Left colon (tissue), 1 donor: ENCODE measurements around a stretch of chr2.

- PRO-cap: unidirectional peak, plus-strand start at chr2:160208330
Observed at GRCh38 chr2:160208156-160208645, 8.1 kb upstream of the ITGB6 start.

- PRO-cap: no peak
Observed at GRCh38 chr2:160253706-160253999, 53.6 kb upstream of the ITGB6 start.

- PRO-cap: no peak
Observed at GRCh38 chr2:160371515-160371968, 122.1 kb downstream of the RBMS1 start.

GRCh38 chr2:160372080-160372347 is 121.6 kb downstream of the RBMS1 start:
- PRO-cap: no peak

- PRO-cap: no peak
Observed at GRCh38 chr2:160470597-160471244, 22.9 kb downstream of the RBMS1 start.

DNA sequence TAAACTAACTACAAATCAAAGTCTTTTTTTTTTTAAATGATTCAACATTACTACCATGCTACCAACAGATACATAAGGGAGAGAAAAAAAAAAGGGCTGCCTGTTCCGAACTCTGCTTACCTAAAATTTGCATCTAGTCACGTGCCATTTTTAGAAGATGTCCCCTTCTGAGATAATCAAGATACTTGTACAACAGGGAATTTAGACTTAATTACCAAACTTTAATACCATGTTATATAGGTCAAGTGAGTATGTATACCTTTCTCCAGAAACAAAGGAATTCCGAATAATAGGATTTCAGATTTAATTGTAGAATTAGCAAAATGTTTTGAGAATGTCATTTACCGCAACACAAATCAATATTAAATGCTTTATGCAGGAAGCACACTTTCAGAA is 2.6 kb downstream of the RBMS1 start:
- PRO-cap: no peak

GRCh38 chr2:161090247-161090834 is 69.9 kb upstream of the TANK start:
- PRO-cap: no peak

DNA sequence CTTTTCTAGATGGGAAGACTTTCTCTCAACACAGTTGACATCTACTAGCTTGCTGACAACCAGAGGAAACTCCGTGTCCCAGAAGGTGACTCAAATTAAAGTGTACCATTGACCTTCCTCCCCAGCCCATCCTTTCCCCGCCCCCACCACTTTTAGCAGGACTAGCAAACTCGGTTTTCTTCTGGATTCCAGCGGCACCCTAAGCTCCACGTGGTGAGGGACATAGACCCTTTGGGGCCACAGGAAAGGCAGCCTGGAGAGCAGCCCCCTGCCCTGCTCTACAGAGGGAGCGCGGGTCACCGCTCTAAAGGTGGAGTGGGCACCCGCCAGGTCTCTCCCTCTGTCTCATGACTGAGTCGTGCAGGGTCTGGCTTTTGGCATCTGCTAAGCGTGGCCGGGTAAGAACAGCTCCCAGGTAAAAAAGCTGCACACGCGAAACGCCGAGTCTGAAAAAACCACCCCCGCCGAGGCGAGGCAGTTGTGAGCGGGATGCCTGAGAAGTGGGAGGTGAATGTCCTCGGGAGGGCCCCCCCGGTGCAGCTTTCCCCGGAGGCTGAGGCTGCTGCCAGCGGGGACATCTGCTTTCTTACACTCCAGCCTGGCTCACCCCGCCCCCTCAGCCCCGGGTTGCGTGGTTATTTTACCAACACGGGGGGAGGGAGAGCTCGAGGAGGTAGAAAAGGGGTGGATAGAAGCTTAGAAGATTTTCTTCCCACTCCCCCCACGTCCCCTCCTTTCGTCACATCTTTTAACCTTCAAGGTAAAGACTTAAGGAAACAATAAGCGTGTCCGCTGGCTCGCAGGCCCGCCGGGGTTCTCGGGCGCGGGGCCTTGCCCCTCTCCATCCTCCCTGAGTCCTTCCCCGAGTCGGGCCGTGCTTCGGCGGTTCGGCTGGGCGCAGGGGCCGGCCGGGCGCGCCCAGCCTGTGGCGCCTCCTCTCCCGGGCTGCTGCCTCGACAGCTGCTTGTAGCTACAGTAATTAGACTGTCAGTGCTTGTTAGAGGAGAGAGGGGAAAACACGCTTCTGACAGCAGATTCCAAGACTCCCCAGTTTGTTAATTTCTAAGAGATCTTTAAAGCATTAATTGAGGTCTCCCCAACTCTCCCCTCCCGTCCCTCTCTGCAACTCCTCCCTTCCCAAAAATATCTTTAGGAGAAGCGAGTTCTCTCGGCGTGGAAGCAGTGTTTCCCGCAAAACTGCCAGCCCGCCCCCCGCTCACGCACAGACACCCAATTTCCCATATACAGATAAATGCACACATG is 70.6 kb upstream of the PSMD14 start:
- PRO-cap: bidirectional peak, plus-strand start at position 990 of the sequence, minus-strand start at position 852 of the sequence

GRCh38 chr2:161243103-161243826 is 65.0 kb upstream of the PSMD14 start:
- PRO-cap: no peak

DNA sequence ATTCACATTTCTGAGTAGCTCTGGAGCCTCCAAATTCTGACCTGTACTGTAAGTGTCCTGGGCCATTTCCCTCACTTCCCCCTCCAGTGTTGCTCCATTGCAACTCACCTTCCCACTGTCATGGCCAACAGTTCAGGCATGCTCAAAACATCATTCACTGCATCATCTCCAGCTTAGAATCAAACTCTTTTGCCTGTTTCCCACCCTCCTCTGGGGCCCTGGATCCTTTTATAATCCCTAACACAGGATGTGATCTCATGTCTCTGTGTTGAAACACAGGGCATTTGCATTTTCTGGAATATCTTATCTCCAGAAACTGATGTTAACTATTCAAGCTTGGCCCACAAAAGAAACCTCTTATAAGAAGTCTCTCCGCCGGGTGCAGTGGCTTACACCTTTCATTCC is 3.0 kb downstream of the DPP4 start:
- PRO-cap: no peak

DNA sequence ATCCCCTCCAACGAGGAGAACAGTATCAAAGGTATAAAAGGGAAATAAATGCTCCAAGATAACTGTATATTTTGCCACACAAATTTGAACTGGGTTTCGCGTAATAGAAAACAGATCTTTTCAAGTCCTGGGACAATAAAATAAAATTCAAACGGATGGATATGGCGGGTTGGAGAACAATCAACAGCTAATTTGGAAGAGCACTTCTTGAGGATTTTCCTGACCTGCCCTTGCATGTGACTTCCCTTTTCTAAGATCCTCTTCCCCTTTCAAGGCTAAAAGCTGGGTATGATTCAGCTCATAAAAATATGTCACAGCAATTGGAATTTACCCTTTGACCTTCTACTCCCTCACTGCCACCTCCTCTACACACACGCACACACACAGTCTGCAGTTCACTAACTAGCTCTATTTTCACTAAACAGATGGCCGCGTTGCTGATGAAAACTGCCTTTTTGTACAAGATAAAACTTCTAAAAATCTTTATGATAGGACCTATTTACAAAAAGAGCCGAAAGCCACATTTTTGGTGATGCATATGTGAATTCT is 386.9 kb downstream of the FIGN start:
- PRO-cap: no peak

DNA sequence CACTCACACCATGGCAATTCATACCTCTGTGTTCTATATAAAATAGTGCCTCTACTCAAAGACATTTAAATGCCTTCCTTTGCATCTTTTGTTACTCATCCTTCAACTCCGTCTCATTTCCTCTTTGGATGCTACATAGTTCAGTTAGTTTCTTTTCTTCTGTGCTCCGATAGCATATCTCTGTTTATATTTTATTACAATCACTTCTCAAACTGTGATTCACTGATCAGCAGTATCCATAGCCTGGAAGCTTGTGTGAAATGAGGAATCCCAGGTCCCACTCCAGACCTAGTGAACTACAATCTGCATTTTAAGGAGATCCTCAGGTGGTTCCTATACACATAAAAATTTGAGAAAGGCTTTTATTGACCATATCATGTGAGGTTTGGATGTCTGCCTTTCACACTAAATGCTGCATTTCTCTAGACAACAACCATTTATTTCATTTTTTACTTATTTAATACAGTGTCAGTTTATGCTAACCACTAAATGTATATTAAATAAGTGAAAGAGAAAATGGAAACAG is 31.7 kb upstream of the GRB14 start:
- PRO-cap: no peak

GRCh38 chr2:164794398-164794868 is 47.2 kb downstream of the COBLL1 start:
- PRO-cap: no peak

GRCh38 chr2:164803982-164804561 is 37.6 kb downstream of the COBLL1 start:
- PRO-cap: no peak

DNA sequence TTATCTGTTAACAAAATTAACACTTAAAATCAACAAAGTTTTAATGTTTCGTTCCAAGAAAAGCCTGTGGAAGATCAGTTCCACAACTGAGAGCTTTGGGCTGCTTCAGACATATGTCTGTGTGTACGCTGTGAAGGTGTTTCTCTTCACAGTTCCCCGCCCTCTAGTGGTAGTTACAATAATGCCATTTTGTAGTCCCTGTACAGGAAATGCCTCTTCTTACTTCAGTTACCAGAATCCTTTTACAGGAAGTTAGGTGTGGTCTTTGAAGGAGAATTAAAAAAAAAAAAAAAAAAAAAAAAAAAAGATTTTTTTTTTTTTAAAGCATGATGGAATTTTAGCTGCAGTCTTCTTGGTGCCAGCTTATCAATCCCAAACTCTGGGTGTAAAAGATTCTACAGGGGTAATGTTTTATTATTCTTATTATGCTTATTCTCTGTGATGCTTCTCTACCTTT is 54.5 kb downstream of the SCN2A start:
- PRO-cap: no peak

- PRO-cap: no peak
Observed at GRCh38 chr2:166090502-166090762, 37.4 kb downstream of the SCN1A start.

GRCh38 chr2:166375131-166375632 is 562 bp downstream of the SCN9A start:
- PRO-cap: unidirectional peak, plus-strand start at chr2:166375443

DNA sequence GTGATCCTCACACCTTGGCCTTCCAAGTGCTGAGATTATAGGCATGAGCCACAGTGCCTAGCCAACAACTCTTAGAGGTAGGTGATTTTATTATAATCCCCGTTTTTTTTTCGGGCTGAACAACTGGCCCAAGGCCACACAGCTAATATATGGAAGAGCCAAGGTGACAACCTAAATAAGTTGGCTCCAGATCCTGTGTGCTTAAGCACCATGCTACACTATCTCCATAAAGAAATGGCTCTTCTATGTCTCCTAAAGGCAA is 8.4 kb upstream of the SCN9A start:
- PRO-cap: no peak

DNA sequence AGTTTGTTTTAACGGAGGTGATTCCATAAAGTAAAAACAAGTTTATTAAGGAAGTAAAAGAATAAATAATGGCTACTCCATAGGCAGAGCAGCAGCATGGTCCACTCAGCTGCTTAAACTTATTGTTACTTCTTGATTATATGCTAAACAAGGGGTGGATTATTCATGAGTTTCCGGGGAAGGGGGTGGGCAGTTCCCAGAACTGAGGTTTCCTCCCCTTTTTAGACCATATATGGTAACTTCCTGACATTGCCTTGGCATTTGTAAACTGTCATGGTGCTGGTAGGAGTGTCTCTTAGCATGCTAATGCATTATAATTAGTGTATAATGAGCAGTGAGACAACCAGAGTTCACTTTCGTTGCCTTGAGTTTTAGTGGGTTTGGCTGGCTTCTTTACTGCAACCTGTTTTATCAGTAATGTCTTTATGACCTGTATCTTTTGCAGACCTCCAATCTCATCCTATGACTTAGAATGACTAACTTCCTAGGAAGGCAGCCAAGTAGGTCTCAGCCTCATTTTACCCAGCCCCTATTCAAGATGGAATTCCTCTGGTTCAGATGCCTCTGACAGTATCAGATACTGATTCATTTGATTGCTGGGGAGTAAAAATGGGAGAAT is 42.7 kb downstream of the B3GALT1 start:
- PRO-cap: unidirectional peak, minus-strand start at position 121 of the sequence

DNA sequence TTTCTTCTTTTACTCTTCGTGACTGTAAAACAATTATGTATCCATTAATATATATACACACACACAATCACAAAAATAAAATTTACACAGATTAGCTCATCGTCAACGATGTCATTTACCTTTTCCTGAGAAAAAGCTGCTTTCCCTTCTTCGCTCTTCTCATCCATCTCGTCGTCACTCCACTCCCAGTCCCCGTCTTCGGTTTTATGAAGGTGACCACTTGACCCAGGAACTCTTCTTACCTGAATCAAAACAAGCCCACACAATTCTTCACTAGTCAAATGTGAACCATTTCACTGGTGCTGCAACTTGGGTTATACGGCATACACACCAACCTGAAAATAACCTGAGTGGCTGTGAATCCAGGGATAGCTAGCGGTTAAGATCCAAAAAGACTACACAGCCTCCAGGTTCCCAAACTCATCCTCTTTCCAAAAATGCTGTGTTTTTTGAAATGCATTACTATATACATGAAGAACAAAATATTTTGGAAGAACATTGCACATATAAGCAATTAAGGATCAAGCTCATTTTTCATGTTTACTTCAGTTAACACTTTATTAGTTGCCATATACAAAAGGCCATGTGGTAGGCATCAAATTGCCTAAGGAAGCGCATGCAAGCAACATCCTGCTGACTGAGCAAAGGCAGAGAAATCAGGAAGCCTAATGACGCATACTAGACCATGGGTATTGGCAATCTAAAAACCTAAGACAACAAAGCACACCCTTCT is 172.2 kb downstream of the STK39 start:
- PRO-cap: no peak